Thoracic aorta endothelial cell (primary cell): ENCODE data around the gene WDR46.

DNA sequence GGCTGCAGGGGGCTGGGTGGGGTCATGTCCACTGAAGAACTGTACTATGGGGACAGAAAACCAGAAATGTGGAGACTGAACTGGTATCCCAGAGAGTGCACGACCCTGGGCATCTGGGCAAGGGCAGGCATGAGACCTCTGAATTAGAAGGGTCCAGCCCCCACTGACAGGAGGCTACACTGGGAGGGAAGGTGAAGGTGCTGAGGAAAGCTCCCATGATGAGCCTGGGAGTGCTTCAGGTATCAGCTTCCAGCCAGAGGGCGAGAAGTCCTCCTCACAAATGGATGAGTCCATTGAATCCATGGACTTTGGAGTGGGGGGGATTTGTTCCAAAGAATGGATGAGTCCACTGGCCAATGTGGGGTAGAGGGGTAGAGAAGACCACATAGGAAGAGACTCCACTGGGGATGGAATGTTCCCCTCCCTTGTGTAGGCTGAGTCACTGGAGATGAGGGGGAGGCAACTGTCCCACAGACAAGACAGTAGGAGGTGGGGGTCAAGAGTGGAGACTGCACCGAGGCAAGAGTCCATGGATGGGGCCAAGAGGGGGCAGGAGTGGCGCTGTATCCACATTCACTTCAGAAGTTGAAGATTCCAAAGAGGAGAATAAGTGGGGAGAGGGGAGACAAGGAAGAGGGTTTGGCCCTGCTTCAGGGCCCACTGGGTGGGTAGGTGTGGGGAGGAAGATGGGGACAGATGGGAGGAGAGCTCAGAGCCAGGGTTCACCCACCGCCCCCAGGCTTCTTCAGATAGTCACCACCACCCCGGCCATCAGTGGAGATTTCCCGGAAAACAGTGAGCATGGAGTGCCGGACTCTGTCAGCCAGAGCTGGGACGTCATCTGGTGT, 4.4 kb downstream of the EGFL8 start:
- CAGE, long polyA plus RNA = no peak

GRCh38 chr6:32183307-32183886, 656 bp downstream of the AGER start:
- CAGE, long polyA plus RNA = no peak

- CAGE, long polyA plus RNA = no peak
Measured at GRCh38 chr6:32271400-32271716, 47.5 kb upstream of the NOTCH4 start.

DNA sequence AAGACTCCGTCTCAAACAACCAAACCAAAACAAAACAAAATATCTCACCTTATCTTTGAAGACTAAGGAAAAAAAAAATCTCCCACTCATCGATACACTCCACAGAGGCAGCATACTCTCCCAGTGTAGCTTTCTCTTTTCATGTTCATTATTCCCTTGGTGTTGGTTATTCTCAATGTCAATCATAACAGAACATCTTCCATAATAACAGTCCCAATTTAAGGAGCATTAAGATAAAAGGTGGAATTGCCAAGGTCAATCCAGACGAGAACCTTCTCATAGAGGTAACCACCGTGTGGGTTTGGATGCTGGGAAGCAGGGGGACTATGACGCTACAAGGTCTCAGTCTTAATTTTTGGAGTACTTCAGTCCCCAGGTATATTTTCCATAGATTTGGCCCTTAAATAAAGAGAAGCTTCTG, 1.7 kb downstream of the HLA-DRA start:
- CAGE, long polyA plus RNA = no peak

DNA sequence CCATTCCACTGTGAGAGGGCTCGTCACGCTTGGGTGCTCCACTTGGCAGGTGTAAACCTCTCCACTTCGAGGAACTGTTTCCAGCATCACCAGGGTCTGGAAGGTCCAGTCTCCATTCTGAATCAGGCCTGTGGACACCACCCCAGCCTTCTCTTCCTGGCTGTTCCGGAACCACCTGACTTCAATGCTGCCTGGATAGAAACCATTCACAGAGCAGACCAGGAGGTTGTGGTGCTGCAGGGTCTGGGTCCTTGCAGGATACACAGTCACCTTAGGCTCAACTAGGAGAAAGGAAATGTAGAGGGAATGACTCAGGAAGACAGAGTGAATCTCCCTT, 10.7 kb downstream of the HLA-DRB5 start:
- CAGE, long polyA plus RNA = no peak

DNA sequence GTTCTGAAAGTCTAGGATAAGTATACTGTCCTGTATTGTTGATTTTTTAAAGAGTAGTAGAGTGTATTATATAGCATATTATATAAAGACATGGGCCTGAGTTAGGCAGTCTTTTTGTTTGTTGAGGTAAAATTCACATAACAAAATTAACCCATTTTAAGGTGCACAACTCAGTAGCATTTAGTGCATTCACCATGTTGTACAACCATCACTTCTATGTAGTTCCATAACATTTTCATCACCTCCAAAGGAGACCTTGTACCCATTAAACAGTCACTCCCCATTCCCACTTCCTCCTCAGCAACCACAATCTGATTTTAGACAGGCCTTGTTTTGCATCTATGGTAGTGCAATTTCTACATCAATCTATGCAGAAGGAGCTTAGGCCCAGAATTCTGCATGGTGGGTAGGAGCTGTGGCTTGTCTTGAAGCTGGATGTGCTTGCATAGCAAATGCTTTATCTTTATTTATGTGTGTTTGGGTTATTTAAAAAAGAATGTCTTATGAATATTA, 13.6 kb upstream of the HLA-DQA1 start:
- CAGE, long polyA plus RNA = no peak

GRCh38 chr6:32659464-32660445, 6.7 kb downstream of the HLA-DQB1 start:
- CAGE, long polyA plus RNA = no peak

DNA sequence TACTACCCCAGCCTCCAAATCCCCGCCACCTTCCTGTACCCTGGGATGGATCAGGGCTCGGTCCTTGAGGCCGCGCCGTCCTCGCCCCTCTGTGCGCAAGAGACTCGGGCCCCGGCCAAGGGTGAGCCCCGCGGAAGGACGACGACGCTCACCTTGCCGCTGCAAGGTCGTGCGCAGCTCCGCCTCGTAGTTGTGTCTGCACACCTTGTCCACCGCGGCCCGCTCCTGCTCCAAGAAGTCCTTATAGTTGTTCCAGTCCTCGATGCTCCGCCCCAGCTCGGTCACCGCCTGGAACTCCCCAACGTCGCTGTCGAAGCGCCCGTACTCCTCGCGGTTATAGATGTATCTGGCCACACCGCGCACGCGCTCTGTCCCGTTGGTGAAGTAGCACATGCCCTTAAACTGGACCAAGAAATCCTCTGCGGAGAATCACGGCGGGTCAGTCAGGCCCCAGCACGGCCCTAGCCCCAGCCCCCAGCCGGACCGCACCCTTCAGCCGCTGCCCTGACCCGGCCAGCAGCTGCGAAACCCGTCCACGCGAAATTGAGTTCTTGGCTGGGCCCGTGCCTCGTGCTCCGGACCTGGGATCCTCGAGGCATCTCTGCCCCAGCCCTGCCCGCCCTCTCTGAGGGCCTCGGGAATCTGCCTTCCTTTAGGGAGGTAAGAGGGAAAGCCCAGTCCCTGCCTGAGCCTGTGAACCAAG, 1.7 kb downstream of the HLA-DQB2 start:
- CAGE, long polyA plus RNA = no peak

- CAGE, long polyA plus RNA = no peak
Measured at GRCh38 chr6:32819492-32819944, 2.7 kb upstream of the HLA-DOB start.

- CAGE, long polyA plus RNA = no peak
Measured at GRCh38 chr6:32895089-32895381, 41.0 kb downstream of the PSMB9 start.

DNA sequence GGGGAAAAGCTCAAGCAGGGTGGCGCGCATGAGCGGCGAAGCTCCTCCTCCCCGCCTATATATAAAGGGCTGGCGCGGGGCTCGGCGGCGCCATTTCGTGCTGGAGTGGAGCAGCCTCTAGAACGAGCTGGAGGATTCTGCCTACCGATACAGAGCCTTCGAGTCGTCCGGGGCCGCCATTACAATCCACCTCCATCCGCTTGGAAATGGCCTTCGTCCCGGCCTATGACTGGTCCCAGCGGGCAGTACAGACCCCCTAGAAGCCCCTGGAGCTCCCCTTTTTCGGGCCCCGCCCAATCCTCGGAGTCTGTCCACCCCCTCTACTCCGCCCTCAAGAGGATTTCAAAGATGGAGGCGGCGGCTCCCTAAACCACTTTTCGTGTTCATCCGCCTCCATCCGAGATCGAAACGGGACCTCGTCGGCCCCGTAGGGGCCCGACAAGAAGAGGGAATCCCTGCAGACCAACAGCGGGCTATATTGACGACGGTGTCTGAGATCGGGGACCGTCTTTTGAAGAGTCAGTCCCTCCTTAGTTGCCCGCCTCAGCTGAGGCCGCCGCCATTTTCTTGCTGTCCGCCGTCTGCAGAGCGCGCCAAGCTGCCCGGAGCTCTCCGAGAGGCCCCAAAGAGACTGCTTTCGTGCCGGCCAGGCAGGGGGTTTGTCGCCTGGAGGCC, 3.9 kb downstream of the BRD2 start:
- CAGE, long polyA plus RNA = no peak

GRCh38 chr6:32973695-32974444, 5.5 kb downstream of the BRD2 start:
- CAGE, long polyA plus RNA = no peak

DNA sequence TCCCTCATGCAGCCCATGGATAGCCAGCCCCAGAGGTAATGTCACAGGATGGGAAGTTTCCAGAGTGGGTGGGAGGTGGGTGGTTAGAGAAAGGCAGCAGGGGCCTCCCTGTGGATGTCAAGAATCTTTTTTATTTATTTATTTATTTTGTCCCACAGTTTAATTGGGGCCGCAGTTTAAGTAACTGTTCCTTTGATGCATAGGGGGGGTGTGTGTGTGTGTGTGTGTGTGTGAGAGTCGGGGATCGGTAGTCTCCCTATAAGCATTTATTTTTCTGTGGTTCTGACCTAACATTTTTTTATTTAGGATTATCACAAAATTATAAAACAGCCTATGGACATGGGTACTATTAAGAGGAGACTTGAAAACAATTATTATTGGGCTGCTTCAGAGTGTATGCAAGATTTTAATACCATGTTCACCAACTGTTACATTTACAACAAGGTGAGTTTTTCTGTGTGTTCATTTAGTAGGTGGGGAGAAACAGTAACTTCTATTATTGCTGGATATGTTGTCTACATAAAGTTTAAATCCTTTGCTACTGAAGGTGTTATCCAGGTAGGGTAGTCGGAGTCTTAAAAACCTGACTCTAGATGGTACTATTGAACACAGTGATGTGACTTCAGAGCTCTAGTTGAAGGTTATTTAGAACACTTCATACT, 6.8 kb downstream of the BRD2 start:
- CAGE, long polyA plus RNA = no peak

DNA sequence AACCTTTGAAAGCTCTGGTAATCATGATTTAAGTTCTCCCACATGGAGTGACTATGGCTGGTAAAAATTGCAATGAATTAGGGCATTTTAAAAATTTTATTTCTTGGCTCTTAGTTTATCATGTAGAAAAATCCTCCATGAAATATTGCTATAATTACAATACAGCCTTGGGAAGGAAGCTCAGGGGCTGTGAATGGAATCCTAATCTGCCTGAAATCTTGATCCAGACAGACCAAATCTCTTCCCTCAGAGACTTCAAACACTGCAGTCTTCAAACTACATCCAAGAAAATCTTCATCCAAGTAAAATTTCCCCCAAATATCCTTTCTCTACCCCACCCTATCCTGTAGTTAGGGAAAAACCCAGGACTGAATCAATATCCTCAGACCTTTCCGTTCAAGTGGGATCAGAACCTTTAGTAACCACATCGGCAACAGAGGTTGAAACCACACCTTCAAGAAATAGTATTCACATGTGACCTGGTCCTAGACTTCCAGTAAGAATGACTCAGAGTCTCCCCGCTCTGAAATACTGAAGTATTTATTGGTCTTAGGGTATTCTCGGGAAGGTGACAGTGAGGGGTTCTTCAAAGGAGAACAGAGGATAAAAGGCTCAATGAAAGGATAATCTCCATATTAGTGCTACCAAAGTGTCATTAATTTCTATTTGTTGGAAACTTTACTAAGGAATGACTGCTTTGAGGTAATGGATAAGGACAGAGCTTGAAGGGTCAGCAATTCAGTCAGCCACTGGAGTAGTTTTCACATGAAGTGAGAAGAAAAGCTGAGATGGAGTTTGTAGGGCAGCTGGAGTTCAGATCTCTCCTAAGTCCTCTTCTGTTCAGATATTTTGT, 11.1 kb upstream of the HLA-DPB1 start:
- CAGE, long polyA plus RNA = no peak

- CAGE, long polyA plus RNA = no peak
Measured at GRCh38 chr6:33081018-33081651, 5.3 kb downstream of the HLA-DPB1 start.

- CAGE, long polyA plus RNA = no peak
Measured at GRCh38 chr6:33112231-33112656, 36.5 kb downstream of the HLA-DPB1 start.

GRCh38 chr6:33162093-33162300, 30.3 kb downstream of the COL11A2 start:
- CAGE, long polyA plus RNA = no peak

DNA sequence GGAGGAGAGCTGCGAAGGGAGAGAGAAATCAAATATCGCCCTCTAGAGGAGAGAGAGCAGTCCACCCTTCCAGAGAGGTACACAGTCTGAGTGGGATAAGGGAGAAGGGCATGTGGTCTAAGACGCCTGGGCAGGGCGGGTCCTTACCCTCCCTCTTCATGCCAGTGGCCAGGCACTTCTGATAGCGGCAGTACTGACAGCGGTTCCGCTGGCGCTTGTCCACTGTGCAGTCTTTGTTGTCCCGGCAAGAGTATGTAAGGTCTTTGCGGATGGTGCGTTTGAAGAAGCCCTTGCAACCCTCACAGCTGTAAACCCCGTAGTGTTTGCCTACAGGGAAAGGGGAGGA, 2.9 kb downstream of the RXRB start:
- CAGE, long polyA plus RNA = no peak

GRCh38 chr6:33288802-33289885, at the start of gene WDR46:
Gene WDR46, minus strand, starts transcription at chr6:33289239.
- CAGE, long polyA plus RNA = no peak

DNA sequence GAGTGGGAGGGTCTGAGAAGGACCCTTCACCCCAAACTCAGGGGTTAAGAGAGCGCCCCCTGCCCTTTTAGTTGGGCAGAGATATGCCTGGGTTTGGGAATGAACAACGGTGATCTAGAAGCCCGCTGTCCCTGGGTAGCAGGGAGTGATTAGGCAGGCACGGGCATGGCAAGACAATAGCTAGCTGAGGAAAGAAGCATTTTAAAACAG, 565 bp upstream of the CUTA start:
- CAGE, long polyA plus RNA = no peak